CD14-positive monocyte (primary cell): ENCODE measurements around the gene GPR180.

DNA sequence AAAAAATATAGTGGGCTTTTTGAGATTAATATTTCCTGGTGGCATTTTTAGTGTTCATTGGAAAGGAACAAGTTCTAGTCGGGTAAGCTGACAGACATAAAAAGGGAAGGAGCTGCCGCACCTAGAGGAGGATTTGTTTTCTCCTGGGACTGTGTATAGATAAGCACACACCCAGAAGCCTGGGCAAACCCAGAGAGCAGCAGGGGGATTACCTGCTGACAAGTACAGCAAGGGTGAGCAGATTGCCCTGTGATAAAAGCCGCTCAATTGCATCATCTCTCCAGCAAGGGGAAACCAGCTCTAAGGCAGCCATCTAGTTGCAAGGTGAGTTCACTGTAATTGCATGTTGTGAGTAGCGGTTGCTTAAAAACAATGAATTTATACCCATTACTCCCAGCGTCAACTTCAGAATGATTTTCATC lies 46.1 kb downstream of the DCT start:
- CAGE, long polyA plus RNA: no peak

DNA sequence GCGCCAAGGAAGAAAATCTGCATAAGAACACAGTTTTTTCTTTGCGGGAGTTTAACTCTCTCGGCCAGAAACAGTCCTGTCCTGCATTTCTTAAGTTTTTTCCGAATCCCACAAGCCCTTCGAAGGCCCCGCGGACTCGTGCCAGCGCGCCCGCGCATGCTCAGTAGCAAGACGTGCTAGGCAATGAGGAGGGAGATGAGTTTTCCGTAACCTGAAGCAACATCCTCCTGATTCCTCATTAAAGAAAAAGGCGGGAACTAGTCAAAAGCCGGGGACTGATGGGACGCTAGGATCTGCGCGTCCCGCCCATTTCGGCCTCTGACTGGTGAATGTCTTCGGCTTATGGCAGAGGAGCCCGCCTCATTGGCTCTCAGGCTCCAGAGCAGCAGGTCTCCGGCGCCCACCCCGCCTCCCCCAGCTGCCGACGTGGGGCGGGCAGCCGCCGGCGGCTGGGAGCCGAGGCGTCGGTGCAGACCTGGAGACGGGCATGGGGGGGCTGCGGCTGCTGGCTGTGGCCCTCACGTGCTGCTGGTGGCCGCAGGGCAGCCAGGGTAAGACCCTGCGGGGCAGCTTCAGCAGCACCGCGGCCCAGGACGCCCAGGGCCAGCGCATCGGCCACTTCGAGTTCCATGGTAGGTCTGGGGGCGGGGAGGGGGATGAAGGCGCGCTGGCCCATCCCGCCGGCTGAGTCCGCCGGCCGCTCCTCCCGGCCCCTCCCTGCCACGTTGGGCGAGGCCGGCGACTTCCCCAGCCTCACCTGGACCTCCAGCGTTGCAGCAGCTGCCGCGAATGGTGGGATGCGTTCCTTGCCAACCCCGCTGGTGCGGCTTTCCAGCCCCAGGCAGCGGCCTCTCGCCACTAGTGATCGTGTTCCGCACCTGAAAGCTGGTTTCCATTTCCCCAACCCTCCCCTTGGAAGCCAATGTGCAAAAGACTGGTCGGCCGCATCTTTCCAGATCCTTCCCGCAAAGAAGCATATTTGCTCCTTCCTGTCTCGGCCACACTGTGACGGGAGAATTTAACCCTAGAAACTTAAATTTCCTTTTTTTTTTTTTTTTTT lies at the start of gene GPR180:
Gene GPR180, plus strand, starts transcription at position 417 of the 1,060 bp plus-strand sequence.
- CAGE, long polyA plus RNA: no peak

DNA sequence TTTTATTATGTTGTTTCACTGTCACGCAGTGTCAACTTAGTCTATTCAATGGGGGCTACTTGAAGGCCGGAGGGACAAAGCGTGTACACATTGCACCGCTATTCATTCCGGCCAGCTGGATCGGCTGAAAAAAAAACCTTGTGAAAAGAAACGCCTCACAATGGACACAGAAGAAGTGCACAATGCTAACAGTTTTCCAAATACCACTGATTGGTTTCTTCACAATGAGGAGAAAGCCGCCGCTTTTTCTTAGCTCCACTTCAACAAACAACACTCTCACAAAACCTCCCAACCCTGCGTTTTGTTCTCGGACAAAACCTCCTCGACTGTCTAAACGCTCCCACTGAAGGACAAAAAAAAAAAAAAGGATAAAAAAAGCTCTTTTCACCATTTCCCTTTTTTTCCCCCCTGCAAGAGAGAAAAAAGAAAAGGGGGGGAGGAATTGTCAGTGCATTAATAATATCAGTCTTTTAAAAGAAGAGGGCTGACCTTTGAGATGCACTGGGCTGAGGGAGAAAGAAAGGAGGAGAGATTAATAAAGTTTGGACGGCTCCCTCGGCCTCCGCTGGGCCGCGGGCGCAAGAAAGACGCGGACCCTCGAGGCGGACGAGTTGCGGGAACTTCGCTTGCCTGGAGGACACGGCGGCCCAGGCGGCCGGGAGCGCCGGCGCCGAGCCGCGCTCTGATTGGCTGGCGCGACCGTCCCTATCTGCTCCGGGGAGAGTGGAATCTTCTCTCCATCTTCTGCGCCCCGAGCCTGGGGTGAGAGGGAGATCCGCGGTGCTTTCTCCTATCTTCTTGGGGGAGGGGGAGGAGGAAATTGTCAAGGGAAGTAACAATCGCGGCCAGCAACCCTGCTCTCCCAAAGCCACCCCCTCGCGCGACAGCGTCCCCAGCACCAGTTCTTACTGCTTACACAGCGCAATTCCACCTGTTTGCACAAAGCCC lies 5.2 kb downstream of the SOX21 start:
- CAGE, long polyA plus RNA: no peak

DNA sequence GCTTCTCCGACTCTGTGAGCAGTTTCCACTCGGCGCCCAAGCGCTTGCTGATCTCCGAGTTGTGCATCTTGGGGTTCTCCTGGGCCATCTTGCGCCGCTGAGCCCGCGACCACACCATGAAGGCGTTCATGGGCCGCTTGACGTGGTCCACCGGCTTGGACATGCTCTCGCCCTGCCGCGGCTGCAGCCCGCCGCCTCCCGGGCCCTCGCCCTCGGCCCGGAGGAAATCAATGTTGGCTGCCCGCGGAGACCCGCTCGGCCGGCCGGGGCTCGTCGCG lies 519 bp downstream of the SOX21 start:
- CAGE, long polyA plus RNA: no peak

DNA sequence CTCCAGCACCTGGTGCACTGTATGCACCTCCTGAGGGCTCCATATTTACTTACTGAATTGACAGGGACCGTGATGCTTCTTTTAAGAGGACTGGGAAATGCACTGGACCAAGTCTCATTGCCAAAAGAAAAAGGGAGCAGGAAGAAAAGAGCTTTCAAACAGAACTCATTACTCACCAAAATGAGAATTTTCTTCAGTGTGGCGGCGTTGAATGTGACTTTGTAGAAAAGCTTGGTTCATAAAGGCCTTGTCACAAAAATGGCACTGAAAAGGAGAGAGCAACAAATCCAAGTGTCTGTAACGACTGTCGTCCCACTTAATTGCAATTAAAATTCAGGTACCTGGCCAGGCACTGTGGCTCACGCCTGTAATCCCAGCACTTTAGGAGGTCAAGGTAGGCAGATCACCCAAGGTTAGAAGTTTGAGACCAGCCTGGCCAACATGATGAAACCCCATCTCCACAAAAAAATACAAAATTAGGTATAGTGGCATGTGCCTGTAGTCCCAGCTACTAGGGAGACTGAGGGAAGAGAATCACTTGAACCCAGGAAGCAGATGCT lies 11.4 kb downstream of the DZIP1 start:
- CAGE, long polyA plus RNA: no peak

DNA sequence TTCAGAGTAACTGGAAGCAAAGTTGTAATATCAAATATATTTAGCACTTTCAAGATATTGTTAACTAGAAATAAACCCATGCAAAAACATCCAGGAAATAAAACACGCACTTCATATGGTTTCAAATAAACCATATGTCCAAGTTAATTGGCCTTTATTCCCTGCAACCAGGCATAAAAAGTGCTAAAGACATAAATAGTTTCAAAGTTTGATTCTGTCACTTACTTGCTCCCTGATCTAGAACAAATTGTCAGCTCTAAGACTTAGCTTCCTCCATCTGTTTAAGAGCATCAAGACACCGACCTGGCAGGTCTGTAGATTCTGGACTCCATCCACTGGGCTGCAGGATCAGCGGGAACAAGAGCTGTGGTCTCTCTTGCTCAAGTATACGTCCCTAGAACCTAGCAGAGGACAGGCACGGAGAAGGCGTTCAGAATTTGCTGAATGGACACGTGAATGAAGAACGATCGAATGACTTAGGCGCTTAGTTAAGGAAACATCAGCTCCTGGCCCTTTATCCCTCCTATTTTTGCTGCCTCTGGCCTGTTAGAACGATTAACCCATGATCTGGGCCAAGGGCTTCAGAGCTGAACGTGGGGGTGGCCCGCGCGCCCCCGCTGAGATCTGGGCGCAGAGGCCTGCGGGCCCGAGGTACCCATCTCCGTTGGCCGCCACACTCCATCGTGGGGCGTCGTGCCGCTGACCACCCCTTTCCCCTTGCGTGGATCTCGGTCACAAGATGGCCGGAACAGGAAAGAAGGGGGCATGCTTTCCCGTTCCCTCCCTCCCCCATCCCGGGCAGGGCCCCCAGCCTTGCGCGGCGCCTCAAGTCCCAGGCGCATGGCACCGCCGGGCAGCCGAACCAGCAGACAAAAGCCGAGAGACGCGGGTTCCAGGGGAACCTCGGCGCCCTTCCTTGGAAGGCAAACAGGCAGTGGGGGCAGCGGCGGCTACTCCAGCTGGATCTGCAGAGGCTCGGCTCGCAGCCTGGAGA lies 911 bp downstream of the DZIP1 start:
- CAGE, long polyA plus RNA: no peak

GRCh38 chr13:96331573-96332194 lies 241.8 kb downstream of the HS6ST3 start:
- CAGE, long polyA plus RNA: no peak

DNA sequence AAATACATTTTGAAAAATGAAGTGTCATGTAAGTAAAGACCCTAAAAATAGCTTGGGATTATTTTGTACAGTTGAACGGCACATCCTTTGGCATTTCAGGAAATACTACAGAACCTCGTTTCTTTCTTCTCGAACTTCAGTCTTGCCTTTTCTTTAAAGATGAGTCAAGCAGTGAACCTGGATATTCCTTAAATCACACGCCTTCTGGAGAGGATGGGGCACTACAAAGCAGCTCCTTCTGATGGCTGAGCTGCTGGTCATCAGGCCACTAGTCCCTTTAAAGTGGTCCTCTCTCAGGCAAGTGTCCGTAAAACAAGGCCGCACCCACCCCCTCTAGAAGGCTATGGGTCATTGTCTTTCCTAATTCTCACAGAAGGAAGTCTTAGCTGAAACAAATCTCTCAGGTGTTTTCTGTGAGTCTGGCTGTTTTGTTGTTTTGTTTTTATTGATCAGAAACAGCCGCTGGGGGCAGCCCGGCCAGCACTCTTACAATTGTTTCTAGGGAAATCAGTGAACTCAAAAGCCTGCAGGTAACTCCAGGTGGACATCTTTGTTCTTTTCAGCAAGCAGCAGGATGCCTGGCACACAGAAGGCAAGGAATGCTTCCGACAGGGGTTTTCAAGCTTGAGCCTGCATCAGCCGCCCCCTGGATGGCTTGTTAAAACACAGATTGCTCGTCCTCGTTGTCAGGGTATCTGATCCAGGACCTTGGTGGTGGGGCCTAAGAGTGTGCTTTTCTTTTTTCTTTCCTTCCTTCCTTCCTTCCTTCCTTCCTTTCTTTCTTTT lies 45.4 kb downstream of the MBNL2 start:
- CAGE, long polyA plus RNA: no peak

- CAGE, long polyA plus RNA: no peak
These were observed 87.5 kb downstream of the MBNL2 start for GRCh38 chr13:97309459-97310224.

DNA sequence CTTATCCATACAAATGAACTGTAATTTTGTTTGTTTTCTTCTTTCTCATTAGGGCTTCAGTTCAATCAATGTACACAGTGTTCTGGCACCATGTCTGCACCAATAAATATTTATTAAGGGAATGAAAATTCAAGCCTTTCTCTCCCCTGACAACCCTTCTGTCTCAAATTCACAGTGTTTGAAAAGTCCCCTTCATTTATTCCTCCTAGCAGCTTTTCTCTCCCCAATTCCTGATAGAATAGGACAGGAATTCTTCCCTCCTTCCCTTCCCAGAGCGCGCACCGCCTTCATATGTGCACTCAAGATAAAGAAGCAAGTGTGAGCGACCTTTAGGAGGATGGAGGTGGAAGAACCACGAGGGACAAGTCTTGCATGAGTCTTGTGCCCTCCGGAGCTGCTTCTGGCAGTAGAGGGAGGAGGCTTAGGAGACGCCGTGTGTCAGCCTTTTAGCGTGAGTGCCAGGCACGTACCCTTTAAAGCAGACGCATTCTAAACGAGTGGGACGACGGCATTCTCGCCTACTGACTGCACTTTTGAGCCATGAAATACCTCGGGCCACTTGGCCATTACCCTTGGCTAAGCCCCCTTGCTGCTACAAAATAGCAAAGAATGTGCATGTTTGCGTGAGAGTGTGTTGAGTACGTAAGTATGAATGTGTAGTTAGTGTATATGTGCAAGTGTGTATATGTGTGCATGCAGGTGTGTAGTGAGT lies 95.4 kb upstream of the RAP2A start:
- CAGE, long polyA plus RNA: no peak

- CAGE, long polyA plus RNA: no peak
These were observed 49.6 kb upstream of the RAP2A start for GRCh38 chr13:97384385-97384821.

DNA sequence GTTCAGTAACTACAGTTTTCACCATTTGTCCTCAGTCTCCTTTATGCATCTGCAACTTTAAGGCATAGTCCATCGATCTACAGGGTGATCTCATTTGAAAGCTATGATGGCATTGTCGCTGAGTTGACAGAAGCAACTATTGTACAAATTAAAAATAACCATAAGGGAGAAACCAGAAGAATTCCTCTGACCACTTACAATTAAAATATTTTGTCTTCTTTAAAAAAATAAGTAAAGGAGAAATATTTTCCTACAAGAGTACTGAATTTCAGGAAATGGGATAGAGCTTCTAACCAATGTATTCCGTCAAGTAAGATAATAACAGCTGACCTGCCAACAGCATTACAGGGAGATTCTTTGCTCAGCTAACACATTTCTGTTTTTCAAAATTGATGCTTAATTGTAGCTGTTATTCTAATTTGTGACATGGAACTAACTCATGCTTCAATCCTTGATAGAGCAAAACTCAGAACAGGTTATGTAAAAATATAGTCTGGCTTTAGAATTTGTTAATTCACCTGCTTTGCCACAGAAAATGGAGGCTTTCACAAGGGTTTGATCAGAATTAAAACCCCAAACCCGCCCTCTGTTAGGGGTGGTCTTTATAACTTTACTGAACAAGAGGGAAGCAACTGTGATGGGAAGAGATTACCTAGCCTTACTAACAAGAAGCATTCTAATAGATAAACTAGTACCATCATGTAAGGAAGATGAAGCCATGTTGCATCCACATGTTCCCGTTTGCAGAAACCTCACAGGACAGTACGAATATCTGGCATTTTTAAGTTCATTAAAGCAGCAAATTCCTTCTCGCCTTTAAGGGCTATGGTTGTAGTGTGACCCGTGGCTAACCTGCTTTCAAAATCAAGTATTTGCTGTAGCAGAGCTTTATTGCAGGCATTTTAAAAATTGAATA lies 30.9 kb downstream of the RAP2A start:
- CAGE, long polyA plus RNA: no peak

DNA sequence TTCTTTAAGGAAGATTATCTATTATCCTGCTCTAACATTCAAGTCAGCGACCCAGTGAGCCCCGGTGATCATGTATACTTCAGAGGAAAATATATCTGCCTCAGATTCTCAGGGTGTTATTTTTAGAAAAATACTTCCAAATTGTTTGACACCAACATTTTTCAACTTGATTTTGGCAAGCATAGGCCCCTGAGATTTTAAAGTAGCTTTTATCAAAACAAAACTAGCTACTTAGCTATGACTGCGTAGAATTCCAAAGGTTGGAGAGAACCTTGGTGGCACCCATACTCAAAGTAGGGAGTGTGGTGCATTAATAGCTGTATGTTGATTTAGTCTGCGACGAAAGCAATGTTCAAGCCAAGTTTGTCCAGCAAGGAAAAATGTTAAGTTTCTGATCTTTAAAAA lies 75.7 kb upstream of the RNF113B start:
- CAGE, long polyA plus RNA: no peak

- CAGE, long polyA plus RNA: no peak
These were observed 109.0 kb upstream of the RNF113B start for GRCh38 chr13:98285928-98286524.

DNA sequence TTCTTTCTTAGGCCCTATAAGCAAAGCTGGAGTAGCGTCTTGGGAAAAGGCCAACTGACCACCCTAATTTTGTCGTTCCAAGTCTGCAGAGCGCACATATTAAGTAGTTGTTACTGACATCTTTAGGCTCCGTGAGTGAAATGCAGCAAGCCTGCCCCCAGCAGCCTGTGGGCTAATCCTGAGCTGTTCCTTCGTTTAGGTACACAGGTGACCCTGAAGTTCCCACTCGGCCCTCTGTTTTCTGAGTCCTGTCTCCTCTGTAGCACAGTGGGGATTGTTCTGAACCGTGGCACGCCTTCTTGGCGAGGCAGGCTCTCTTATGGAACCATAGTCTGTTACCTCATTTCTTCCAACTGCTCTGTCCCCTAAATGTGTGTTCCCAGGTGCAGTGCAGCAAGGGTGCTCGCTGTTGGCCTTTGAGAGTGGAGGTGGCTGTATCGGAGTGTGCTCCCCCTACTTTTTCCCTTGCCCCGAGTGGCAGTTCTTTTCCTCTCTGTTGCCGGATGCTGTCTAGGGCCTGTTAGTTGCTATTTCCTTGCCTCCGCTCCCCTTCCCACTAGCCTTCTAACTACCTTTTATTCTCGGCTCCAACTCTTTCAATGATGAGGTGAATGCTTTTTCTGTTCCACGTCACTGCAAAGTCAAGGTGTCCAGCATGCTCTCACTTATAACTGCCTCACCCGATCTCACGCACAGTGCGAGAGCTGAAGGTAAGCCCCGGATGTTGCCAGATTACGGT lies 170.3 kb downstream of the STK24 start:
- CAGE, long polyA plus RNA: no peak

DNA sequence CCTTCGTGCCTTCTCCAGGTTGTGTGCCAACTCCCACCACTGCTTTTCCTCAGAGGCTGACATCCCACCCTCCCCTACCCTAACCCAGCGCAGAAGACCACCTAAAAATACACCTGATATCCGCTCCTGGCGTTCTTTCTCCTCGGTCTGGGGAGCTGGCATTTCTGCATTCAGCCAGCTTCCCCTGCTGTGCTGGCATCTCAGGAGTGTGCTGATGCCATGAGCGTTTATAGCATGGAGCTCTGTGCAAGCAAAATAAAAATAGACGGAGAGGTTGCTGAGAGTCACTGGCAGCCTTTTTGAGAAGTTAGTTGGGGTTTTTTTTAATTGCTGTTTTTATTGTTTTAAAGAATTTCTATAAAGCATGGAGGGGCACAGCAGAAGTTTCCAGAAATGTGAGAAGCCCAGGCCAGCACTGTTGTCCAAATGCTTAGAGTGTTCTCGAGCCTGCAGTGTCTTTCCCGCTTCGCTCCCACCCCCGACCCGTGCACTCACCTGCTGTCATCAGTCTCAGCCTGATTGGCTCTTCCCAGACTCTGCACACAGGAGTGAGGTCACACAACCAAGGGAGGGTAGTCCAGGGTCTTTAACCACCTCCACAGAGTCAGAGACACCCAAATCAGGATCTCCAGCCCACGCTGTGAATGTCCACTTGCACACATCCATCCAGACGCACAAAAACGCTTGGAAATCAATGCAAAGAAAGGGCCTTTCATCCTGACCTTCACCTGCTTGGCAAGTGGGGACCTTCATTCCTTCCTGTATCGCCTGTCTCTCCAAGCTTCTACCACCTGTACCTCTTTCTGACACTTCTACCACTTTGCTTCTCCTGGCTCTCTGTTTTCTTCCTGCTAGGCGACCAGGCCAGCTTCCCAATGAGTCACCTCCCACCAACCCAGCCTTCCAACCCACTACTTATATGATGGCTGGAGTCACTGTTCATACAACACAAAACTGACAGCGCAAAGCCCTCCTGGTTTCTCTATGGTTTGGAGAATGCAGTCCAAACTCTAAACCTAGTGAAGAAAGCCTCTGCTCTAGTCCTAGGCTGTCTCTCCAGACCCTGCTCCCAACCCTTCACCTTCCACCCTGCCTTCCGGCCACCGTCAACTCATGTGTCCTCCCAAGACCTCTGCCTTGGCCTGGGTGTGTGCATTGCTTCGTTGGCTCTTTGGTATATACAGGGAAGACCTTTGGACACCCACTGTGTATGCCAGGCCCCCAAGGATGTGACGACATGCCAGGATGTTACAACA lies 148.9 kb downstream of the STK24 start:
- CAGE, long polyA plus RNA: no peak

DNA sequence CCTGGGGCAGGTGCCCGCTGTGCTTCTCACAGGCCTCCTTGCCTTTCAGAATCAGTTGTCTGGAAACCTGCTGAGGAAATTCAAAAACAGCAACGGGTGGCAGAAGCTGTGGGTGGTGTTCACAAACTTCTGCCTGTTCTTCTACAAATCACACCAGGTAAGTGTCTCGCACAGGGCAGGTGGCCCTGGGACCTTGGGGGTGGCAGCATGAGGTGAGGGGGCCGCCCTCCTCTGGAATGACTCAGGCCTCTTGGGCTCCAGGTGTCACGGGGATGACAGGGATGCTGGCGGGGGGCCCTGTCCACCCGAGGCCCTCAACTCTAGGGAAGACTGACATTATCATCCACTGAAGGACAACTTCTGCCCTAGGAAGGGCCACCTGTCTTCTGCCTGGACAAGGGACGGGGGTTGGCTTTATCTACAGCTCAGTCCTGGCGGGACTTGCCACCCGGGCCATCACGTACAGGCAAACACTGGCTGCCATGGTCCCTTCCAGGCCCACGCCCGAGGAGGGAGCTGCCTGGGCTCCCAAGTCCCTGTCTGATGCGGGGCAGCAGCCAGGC lies 130.8 kb downstream of the STK24 start:
- CAGE, long polyA plus RNA: no peak

- CAGE, long polyA plus RNA: no peak
These were observed 127.9 kb downstream of the STK24 start for GRCh38 chr13:98448648-98449671.

- CAGE, long polyA plus RNA: no peak
These were observed 102.0 kb downstream of the STK24 start for GRCh38 chr13:98474724-98475426.

DNA sequence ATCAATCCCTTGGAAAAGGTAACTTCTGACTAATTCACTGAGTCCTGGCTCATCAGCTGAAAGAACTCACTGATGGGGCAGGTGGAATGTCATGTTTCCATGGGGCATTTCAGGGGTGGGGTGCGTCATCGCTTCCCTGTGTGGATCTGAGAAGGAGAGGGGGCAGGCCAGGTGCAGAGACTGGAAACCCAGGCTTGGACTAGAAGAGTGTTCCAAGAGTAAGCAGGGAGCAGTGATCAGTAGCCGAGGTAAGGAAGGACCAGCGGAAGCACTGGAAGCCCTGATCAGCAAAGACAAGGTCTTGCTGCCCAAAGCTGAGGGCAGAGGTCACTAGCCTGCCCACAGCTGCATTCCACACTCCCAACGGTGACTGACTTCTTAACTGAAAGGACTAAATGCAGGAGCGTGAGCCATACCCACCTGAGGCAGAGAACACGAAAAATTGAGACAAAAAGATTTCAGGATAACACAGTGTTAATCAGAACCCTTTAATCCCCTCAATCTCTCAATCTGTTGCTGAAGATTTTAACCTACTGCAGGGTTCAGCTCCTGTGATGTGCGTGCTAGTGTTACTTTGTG lies 77.4 kb downstream of the STK24 start:
- CAGE, long polyA plus RNA: no peak